Sciatic nerve (tissue), 1 donor: ENCODE measurements around the genes DBT, AMY1B and PRPF38B.

DNA sequence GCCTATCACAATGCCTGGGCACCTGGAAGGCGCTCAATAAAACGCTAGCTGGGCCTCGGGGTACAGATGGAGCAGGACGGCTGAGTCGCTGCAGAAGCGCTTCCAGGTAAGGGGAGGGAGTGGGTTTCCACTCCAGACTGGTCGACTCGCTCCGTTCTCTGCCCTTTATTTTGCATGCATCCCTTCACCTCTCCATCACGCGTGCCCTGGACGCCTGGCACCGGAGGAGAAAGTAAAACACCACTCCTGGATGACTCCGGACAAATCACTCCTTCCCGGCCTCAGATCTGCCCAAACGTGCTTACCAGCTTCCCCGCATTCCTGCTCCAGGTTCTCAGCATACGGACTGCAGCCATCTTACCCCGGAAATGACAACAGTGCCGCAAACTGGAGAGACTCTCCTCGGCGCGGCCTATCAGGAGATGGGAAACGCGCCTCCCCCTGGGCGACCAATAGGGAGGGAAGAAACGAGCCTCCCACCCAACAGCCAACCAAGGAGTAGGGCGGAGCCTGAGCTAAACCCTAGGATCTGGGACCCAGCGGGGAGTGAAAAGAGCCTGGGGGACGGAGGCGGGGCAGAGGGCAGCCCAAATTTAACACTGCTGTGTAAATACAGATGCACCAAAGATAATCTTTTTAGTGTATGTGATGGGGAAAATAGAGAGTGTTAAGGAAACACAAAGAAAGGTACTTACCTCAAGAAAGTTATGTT, at the start of gene DBT:
Gene DBT (minus strand): TSS at position 370 of the 712 bp plus-strand sequence.
- PRO-cap = unidirectional peak, plus-strand start at position 114 of the sequence; unidirectional peak, minus-strand start at position 160 of the sequence; bidirectional peak, plus-strand start at position 525 of the sequence, minus-strand start at position 370 of the sequence

DNA sequence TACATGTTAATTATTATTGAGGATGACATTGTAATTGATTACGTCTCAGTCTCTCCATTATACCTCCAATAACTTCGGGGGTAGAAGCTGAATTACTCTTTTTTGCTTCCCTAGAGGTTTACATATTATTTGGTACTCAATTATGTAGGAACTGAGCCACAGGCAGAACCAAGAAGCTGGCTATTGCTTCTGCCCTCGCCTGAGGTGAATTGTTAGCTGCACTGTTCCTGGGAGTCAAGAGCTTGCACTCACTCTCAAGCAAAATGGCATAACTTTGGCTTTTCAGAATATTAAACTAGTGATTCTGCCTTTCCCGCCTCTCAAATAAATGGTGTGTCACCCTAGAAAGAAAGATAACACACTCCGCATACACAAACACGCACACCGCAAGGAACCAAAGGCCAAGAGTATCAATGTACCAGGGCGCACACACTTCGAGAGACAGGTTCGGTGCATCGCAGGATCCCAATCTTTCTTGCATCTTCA, 577 bp upstream of the RTCA start:
- PRO-cap = no peak

DNA sequence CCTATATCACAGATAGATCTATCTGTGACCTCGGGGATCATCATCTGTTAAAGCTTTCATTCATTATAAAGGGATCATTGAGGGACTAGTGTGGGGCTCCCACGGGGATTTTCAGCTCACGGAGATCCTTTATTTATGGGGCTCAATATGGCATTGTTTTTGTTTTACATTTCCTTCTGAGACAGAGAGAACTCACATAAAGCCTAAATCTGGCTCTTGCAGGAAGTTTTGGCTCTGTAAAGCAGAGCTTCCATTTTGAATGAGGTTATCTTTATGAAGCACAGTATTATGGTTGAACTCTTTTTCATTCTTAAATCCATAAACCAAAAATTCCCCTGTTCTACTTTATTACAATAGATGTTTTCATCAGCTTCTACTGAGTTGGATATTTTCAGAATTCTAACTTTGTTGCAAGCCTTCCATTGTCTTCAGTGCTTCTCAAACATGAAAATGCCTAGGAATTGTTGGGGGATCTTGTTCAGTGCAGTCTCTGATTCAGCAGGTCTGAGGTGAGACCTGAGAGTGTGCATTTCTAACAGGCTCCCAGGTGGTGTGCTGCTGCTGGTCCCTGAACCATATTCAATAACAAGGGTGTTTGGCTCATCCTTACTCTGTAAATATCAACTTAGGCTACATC, 59.4 kb upstream of the GPR88 start:
- PRO-cap = no peak

GRCh38 chr1:101002562-101003032, 23.0 kb downstream of the DPH5 start:
- PRO-cap = no peak

DNA sequence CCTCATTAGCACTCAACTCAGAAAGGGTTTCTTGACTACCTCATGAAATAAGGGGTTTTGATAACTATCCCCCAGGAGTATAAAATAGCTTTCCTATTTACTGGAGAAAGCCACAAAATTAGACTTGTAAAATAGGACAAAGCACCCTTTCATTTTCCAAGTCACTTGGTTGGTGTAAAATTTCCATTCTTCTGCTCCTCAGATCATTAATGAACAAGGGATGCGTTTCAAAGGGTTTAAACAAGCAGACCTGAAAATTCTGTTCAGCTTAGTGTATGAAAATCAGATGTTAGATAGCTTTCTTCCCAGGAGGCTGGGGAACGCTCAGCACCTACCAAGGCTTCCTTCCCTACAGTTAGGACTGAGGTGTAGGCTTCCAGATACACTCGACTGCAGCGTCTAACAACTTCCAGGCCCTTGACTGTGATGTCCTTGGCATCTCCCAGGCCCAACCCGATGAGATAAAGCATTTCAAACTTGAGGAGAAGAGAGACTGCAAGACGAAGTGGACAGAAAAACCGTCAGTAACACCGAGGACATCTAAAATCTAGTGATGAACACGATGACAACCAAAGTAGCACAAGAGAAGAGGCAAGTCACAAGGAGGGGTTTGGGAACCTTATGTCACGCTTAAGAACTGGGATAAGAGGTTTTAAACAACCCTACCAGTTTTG, 473 bp downstream of the DPH5 start:
- PRO-cap = no peak

GRCh38 chr1:101136524-101137285, 100.1 kb upstream of the S1PR1 start:
- PRO-cap = no peak

DNA sequence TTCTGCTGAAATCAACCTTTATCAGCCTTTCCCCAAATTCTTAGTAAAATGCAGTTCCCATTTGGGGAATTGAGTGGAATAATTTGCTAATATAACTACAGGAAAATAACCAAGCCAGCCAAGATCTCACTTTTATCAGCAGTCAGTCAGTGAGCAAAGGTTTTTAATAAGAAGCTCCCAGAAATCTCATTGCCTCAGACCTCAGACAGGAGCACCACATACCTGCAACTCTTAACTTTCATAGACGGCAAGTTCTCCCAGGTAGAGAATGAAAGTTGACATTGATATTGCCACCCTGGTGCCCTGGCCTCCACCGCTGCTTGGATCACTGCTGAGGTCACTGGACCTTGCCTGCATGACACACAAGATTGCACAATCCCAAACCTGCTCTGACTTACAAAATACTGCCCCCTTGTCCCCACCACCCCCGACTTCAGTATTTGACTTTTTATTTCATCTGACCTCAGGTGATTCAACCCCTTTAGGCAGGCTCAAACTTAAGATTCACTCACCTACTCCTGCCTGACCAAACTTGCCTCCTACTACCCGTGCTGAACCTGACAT, 43.2 kb upstream of the S1PR1 start:
- PRO-cap = no peak

DNA sequence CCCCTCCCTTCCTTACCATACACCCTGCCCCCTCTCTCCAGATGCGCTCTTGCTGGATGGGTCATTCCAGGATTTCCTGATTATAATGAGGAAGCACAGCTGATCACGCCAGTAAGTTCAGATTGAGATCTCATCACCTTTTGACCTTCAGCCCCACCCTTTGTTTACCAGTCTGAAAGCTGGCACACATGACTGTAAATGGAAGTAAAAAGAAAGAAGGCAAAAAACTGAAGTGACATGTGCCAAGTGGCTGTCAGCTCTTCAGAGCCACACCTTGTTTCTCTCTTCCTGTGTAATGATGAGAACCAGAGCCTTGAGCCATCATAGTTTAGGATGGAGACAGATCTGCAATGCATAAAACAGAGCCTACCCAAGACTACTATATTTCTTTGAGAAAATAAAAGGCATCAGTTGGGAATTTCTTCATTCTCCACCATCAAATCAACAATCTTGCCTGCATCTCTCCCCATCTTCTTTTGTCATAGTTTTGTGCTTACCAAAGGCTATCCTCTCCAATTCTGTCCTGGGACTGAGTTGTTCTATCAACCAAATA, 28.0 kb downstream of the S1PR1 start:
- PRO-cap = no peak

DNA sequence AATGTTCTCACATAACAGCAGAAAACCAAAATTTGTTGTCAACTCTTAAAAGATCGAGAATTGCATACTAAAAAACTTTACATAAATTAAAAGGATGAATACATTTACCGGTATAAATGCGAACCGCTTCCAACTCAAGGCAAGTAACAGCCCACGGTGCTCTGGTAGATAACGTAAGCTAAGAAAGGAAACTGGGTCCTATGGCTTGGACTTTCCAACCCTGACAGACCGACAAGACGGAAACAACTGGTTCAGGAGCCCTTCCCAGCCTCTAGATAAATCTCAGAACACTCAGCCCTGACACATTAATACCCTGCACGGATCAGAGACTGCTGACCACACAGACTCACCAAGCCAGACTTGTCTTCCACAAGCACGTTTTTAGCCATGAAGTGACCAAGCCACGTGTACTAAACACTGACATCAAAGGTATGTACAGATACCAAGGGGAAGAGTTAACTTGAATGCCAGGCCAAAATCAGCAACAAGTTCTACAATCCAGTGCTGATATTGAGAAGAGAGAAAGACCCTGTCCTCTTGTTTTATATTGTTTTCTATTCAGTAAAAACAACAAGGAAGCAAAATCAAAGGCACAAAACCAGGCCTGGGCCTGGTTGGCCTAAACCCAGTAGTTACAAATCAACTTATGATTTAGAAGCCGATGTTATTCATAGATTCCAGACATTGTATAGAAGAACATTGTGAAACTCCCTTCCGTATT, at the start of gene AMY1B:
Gene AMY1B (minus strand): TSS at position 277 of the 721 bp plus-strand sequence.
- PRO-cap = no peak

DNA sequence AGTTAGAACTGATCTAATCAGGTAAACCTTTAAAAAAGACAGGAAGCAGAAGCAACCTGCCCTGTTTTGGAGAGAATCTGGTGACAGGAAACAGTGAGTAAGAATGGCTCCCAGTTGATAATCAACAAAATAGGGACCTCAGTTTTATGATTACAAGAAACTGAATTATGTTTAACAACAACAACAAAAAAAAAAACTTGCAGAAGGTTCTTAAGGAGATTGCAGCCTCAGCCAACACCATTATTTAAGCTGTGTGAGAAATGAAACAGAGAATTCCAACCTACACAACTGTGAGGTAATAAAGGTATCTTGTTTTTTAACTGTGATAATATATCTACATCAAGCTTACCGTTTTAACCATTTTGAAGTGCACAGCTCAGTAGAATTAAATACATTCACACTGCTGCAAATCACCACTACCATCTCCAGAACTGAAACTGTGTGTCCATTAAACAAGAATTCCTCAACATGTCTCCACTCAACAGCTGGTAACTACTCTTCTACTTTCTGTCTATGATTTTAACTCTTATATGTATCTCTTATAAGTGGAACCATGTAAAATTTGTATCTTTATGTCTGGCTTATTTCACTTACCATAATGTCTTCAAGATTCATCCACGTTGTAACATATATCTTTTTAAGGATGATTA, 608.6 kb upstream of the PRMT6 start:
- PRO-cap = no peak

GRCh38 chr1:107570175-107571028, 394.6 kb downstream of the VAV3 start:
- PRO-cap = no peak

DNA sequence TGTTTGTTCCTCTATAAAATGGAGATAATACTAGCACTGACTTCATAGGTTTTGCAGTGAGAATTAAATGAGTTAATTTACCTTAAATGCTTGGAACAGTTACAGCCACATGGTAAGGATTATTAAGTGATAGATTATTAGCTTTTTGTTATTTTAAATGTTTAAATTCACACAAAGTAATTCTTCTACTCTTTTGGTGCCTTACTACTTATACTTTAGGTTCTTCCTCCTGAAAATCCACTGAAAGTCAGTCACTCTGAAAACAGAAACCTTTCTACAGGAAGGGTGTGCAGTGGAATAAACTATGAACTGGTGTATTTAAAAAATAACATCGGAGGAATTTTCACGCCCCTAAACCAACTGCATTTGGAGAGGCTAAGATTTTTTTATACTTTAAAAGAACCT, 279.7 kb downstream of the VAV3 start:
- PRO-cap = no peak

DNA sequence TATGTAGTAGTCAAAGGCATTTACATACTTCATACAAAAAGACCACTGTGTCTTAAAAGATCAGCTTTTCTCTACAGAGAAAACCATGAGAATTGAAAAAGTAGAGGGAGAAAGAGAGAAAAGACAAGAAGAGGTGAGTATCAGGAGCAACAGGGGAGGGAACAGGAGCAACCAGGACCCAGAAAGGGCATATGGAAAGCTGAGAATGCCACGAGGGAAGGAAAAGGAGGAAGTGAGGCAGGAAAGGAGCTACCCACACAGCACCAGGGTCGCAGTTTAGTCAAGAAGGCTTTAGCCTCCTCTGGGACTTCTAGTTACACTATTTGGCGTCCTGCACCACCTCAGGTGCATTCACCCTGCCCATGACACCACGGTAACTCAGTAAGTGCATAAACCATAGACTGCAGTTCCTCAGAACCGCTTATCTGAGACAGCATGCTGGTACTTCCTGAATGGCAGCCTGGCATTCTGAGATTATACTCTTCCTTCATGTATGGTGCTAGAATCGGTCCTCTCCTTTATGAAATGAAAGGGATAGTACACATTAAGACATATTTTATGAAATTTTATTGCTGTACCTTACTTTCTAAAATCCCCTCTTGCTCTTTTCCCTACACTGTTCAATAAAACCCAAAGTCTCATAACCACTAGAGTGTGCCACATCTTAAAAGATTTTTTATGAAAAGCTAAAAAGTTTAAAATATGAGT, 67.5 kb downstream of the VAV3 start:
- PRO-cap = no peak

DNA sequence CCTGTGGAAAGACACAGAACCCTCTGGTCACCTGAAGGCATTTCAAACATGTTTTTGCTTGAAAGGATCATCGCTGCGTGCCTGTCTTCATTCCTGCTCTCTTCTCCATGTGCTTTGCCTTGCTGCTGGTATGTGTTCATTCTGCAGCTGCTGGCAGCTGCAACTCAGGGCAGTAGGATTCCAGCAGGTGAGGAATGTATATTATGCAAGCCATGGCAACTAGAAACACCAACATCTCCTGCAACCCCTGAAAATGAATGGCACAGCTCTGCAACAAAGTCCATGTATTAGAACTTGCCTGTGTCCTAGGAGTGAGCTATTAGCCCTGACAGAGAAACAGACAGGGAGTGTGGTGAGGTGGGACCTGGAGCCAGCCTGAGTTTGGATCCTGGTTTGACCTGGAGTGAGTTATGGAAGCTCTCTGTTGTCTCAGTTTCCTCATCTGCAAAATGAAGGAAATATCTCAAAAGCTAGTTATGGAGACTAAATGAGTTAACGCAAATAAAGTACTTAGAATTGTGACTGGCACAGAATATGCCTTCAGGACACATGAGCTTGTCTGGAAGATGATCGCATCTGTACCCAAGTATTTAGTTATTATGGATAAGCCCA, 81.3 kb upstream of the VAV3 start:
- PRO-cap = no peak

- PRO-cap = unidirectional peak, plus-strand start at chr1:108199239; unidirectional peak, plus-strand start at chr1:108199344
These were observed 1.0 kb downstream of the SLC25A24 start for GRCh38 chr1:108198927-108199698.

- PRO-cap = no peak
These were observed 23.1 kb upstream of the EEIG2 start for GRCh38 chr1:108536692-108537336.

DNA sequence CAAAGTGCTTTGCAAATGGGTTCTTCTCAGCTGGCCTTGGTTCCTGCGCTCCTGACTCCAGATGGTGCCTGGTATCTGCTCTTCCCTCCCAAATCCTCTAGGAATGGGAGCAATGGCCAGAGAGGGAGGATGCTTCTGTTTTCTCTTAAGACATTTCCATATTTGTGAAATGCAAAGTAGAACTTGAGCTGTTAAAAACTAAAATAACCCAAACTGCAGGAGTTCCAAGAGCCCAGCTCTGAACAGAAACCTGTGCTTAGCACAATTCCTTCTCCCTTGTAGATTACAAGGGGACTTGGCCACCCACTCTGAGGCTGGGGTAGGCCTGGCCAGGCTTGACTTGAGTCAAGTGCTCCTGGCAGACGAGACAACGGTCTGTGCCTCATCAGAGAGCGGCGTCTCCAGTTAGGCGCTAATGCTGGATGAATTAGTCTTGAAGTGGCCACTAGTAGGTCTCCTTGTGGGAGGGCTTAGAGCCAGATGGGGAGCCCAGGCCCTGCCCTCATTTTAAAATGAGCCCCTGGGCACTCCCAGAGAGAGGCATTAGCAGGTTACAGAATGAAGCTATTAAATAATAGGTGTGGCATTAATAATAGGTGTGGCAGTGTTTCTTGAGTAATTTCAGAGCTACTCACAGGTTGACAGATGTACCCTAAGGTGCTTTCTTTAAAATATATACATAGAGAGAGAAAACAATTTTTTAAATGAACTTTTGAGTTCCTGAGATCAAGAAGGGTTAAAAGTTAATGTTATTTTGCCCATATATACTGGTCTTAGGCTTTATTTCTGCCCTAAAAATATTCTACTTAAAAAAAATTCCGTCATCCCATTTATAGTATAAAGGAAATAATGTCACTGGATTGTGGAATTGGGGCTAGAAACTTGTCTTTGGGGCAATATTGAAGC, 1.1 kb downstream of the EEIG2 start:
- PRO-cap = unidirectional peak, minus-strand start at position 379 of the sequence

DNA sequence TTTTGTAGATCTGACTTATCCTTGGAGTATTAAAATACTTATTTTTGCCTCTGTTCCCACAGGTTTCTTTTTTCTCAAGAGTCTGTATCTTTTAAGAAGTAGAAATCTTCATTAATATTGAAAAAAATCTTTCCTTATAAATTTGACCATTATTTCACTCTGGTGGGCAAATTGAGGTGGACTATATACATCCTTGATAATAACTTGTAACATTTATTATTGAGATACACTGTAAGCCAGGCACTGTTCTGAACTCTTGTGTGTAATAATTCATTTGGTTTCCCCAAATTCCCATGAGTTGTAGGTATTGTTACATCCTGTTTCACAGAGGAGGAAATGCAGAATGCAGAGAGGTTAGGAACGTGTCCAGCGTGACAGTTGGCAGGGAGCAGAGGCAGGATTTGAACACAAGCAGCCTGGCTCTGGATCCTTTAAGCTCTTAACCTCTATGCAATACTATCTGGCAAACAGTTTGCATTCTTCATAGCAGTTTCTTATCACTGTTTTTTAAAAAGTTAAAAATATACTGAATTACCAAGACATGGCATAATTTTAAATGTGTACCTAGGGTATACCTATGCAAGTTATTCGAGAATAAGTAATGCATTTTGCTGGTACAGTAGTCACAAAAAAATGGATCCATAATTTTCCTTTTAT, 30.5 kb downstream of the EEIG2 start:
- PRO-cap = no peak

DNA sequence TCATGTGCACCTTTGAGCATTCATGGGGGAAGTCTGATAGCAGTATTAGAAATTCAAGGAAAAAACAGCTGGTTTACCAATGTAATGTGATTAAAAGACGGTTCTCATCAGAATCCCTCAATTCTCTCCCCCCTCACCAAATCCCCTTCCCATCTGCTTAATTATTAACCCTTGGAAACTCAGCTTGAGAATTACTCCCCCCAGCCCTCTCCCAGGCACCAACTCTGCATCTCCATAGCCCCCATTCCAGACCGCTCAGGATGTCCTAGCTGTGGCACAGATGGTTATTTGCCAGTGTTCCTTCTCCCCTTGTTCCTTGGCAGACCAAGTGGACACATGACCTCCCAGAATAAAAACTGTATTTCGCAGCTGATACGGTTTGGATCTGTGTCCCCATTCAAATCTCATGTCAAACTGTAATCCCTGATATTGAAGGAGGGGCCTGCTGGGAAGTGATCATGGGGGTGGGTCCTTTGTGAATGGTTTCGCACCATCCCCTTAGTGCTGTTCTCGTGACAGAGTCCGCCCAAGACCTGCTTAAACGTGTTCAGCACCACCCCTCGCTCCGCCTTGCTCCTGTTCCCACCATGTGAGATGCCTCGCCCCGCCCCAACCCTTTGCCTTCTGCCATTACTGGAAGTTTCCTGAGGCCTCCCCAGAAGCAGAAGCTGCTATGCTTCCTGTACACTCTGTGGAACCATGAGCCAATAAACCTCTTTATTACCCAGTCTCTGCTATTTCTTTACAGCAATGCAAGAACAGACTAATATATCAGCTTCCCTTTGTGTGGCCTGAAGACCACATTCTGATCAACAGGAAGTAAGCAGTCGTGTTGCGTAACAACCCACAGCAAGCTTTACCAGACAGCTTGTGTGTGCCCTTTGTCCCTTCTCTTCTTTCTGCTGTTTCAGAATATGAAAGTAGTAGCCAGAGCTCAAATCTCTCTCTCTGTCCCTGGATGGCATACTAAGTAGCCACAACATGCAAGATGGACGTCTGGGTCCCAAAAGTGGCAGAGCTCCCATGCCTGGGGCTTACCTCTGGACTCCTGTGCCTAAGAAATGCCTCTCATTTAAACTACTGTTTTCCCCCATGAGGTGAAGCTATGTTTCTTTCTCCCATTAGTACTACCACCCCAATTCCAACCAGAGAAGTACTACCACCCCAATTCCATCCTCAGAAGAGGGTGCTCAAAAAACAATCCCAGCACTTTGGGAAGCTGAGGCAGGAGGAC, 14.3 kb downstream of the HENMT1 start:
- PRO-cap = unidirectional peak, minus-strand start at position 259 of the sequence; bidirectional peak, plus-strand start at position 945 of the sequence, minus-strand start at position 696 of the sequence

- PRO-cap = bidirectional peak, plus-strand start at chr1:108692327, minus-strand start at chr1:108692212; bidirectional peak, plus-strand start at chr1:108693055, minus-strand start at chr1:108692726
These were observed at the start of gene PRPF38B for GRCh38 chr1:108692276-108693238. Gene PRPF38B (plus strand): TSS chr1:108692310.